Neural crest cell (in vitro differentiated cells): ENCODE data around the gene SRP9.

- PRO-cap, result no peak
Measured at GRCh38 chr1:223835690-223836309, 9.9 kb downstream of the TP53BP2 start.

DNA sequence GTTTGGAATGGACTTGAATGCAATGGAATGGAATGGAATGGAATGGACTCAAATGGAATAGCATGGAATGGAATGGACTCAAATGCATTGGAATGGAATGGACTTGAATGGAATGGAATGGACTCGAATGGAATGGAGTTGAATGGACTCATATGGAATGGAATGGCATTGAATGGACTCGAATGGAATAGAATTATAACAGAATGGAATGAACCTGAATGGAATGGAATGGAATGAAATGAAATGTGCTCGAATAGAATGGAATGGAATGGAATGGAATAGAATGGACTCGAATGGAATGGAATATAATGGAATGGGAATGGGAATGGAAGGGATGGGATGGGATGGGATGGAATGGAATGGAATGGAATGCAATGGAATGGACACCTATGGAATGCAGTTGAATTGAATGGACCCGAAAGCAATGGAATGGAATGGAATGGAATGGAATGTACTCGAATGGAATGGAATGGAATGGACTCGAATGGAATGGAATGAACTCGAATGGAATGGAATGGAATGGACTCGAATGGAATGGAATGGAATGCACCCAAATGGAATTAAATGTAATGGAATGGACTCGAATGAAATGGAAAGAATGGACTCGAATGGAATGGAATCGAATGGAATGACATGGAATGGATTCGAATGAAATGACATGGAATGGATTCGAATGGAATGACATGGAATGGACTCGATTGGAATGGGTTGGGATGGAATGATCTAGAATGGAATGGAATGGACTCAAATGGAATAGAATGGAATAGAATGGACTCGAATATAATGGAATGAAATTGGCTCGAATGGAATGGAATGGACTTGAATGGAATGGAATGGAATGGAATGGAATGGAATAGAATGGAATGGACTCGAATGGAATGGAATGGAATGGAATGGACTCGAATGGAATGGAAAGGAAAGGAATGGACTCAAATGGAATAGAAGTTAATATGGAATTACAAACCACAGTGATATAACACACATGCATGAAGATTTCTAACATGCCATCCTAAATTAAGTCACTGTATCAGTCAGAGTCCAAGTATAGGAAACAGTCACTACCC is 98.0 kb upstream of the FBXO28 start:
- PRO-cap, result no peak

DNA sequence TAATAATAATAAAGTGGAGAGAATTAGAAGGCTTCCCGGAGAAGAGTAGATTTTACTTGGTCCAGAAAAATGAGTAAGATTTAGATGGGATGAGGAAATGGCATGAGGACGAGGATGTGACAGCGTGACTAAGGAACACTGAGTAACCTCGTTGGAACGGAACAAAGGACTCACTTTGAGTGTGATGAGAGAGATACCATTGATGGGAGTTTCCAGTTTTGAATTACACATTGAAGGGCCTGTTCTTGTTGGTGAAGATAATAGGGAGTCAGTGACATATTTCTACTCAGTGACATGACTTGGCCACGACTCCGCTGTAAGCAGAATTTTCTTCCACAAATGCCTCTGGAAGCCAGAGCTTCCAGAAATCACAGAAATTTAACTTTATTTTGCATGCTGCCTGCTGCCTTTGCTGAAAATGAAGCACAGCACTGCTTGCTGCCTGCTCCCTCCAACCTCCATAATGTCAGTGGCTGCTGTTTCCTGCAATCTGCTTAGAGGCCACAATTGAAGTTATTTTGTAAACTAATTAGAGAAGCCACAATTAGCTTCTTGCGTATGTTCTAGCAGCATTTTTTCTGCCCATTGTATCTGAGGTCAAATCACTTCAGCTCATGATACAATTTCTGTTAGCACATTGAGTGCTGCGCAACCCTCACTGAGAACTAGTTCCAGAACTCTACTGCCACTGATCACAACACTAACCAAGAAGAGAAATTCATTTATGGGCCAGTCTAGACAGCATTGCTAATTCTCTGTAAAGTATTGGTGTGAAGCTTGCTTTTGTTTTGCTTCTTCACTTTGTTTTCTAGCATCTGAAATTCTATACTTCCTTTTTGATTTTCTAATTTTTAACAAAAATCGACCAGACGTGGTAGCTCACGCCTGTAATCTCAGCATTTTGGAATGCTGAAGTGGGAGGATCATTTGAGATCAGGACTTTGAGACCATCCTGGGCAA is 33.5 kb upstream of the FBXO28 start:
- PRO-cap, result bidirectional peak, plus-strand start at position 242 of the sequence, minus-strand start at position 134 of the sequence; unidirectional peak, plus-strand start at position 271 of the sequence; unidirectional peak, minus-strand start at position 471 of the sequence

DNA sequence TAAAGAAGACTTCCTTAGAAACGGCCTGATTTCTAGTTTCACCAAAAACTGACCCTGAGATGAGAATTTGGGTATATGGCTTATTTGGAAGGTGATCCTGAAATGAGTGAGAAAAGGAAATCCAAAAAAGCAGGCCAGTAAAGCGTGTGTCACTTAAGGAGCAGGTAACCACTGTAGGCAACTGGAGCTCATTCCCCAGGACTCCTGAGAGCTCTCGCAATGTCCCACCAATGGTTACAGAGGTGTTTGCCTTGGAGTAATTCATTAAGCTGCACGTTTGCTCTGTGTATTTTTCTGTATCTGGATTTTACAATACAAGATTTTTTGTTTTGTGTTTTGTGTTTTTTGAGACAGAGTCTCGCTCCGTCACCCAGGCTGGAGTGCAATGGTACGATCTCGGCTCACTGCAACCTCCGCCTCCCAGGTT is 22.8 kb downstream of the DEGS1 start:
- PRO-cap, result no peak

- PRO-cap, result no peak
Measured at GRCh38 chr1:224209977-224210706, 27.1 kb downstream of the DEGS1 start.

DNA sequence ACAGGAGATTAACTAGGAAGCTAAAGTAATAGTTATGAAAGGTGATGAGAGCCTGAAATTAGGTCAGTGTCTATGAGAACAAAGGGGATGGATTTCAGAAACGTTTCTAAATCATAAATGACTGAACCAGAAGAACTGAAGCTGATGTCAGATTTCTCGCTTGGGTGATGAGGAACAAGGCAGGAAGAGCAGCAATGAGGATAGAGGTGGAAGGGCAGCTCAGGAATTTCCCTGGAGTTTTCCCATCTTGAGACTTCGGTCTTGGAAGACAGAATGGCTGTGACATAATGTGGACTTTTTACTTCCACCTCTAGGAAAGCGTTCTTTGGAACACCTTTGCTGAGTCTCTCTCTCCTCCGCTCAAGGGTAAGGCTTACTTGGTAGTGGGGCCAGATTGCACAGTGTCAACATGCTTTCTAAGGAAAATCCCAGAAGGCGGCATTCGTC is 36.5 kb downstream of the DEGS1 start:
- PRO-cap, result no peak

DNA sequence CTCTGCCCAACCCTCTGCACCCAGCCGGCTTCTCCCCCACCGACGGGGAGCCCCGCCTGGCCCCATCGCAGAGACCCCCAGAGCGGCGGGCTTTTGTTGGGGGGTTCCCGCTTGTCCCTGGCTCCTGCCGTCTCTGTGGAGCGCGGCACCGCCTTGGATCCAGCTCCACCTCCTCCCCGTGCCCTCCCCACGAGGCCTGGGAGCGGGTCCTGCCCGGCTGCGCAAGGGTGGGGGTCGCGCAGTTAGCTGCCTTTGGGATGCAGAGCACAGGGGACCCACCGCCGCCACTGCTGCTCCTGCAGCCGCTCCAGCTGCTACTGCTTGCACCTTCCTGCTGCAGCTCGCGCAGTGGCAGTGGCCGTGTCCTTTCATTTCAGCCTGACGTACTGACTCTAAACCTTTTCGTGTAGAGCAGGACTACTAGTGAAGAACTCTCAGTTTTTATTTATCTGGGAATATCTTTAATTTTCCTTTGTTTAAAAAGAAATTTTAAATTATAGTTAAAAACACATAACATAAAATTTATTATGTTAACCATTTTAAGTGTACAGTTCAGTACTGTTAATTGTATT is 11.1 kb upstream of the NVL start:
- PRO-cap, result bidirectional peak, plus-strand start at position 262 of the sequence, minus-strand start at position 319 of the sequence

- PRO-cap, result no peak
Measured at GRCh38 chr1:224394642-224394998, 37.9 kb downstream of the CNIH4 start.

- PRO-cap, result no peak
Measured at GRCh38 chr1:224423796-224424168, 10.8 kb downstream of the WDR26 start.

DNA sequence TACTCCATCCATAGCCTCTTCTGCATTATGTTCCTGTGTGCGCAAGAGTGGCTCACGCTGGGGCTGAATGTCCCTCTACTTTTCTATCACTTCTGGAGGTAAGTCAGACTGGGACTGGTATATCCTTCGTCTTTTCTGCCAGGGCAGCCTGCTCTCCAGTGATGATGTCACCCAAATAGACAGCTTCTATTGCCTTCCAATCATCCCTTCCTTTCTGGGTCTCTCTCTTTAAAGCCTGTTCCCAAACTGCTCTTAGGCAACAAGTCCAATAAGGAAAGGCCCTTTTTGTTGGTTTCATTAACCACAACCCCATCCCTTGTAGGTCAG is 114.3 kb downstream of the CNIH3 start:
- PRO-cap, result no peak

DNA sequence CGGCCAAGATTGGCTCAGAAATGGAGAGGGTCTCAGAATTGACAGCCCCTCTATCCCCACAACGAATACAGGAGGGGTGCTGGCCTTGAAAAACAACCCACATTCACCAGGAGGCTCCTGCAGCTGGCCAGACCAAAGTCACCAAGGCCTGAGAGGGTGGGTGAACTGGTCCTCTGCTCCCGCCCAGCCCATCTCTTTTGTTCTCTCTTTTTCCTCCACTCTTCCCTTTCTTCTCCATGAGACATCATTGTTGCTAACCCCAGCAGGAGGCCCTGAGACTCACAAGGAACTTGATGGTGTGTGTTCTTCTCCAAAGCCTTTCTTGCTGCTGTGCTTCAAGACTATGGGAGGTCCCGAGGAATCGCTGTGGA is 35.9 kb downstream of the LBR start:
- PRO-cap, result no peak

- PRO-cap, result no peak
Measured at GRCh38 chr1:225454025-225454609, 26.3 kb upstream of the LBR start.

GRCh38 chr1:225461481-225461813 is 33.6 kb upstream of the LBR start:
- PRO-cap, result no peak

- PRO-cap, result no peak
Measured at GRCh38 chr1:225511705-225512308, 84.0 kb upstream of the LBR start.

GRCh38 chr1:225547654-225548427 is 105.1 kb downstream of the ENAH start:
- PRO-cap, result no peak

GRCh38 chr1:225549838-225550815 is 102.8 kb downstream of the ENAH start:
- PRO-cap, result no peak

DNA sequence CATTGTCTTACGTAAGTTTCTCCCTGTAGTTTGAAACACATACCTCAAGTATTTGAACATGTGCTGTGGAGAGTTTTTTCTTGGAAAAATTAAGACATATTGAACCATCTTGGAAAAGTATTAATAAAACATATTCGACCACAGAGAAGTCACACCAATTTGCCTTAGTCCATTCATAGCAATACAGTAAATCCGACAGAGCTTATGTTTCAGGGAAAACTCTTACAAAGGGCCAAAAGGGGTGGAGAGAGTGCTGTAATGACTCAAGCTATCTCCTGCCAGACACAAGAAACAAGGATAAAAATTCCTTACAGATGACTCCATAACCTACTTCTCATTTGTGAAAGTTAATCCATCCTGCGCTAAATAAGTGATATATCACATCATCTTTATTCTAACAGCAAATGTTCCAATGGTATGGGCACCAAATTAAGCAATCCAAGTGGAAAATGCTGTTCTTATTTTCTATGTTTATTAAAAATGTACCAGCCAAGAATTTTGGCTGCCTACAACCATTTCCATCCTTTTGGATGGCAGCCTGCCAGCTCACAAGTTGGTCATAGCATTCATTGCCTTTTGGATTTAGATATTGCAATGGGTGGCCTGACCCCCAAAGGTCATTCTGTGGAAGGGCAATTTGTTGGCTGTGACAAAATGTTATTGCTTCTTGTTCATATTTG is 2.6 kb upstream of the ENAH start:
- PRO-cap, result no peak

DNA sequence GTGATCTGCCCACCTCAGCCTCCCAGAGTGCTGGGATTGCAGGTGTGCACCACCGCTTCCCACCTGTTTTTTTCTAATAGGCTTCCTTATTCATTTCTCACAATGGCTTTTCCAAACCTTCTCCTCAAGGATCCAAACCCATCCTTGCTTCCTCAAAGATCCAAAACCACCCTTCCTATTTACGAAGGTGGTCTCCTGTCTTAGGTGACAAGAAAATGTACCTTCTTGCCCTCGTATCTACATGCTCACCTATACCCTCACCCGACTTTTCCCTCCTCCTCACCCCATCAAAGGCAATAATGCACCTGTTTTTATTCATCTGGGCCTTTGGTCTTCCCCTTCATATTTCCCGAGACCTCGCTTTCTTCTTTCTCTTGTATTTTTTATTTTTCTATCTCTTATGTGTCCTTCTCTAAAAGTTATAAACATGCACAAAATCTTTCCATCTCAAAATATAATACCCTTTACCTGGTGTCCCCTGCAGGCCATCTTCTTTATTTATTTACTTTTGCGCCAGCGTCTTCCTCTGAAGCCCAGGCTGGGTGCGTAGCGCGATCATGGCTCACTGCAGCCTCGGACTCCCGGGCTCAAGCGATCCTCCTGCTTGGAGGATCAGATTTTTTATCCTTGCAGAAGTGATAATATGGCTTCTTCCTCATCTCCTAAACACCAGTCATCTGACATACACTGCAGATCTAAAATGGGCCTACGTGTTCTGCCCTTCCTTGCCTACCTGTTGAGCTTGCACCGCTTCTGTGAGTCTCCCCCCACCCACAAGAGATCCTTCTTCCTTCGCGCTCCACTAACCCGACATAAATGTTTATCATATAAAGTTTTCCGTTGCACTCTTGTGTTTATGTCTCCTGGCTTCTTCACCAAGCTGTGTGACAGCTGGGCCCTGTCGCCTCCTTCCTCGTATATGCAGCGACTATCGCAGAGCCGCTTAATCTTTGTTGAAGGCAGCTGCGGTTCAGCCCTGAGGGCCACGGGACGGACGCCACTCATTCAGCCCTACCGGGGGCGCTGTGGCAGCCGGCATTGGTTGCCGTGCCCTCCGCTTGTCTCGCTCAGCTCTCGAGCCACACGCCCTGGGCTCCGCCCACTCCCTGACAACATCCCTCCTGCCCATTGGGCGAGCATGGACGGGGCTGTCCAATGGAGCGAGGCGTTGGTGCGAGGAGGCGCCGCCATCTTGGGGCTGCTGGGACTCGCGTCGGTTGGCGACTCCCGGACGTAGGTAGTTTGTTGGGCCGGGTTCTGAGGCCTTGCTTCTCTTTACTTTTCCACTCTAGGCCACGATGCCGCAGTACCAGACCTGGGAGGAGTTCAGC is at the start of gene SRP9:
TSS of gene SRP9 (plus strand) at position 1,184 of the 1,331 bp plus-strand sequence.
- PRO-cap, result bidirectional peak, plus-strand start at position 1,190 of the sequence, minus-strand start at position 952 of the sequence

- PRO-cap, result bidirectional peak, plus-strand start at chr1:225848895, minus-strand start at chr1:225848781
Measured at GRCh38 chr1:225848326-225849245, 33.6 kb downstream of the TMEM63A start.

DNA sequence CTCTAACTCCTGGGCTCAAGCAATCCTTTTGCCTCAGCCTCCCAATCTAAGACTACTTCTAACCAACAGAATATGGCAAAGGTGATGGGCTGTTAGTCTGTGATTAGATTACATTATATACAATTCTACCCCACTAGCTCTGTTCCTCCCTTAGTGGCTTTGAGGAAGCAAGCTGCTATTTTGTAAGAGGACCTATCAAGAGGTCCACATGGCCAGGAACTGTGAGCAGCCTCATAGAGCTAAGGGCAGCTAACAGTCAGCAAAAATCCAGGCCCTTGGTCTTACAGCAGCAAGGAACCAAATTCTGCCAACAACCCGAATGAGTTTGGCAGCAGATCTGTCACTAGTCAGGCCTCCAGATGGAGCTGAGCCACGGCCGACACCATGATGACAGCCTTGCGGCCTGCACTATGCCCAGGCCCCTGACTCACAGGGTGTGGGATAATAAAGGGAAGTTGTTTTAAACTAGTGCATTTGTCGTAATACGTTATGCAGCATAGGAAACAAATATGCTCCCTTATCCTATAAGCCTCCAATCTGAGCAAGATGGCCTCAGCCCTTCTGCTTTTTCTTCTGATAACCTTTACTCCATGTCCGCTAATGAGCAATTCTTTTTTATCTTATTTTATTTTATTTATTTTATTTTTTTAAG is 28.0 kb upstream of the H3-3A start:
- PRO-cap, result no peak